ENCODE measurements around a stretch of chr1.

- PRO-cap = no peak
These were observed 9.2 kb downstream of the YY1AP1 start for GRCh38 chr1:155679384-155679845.

- PRO-cap = no peak
These were observed 313 bp downstream of the DAP3 start for GRCh38 chr1:155689227-155689580.

GRCh38 chr1:155826788-155827728 lies 30.0 kb downstream of the GON4L start:
- PRO-cap = no peak

- PRO-cap = no peak
These were observed 22.7 kb downstream of the GON4L start for GRCh38 chr1:155834209-155834893.

DNA sequence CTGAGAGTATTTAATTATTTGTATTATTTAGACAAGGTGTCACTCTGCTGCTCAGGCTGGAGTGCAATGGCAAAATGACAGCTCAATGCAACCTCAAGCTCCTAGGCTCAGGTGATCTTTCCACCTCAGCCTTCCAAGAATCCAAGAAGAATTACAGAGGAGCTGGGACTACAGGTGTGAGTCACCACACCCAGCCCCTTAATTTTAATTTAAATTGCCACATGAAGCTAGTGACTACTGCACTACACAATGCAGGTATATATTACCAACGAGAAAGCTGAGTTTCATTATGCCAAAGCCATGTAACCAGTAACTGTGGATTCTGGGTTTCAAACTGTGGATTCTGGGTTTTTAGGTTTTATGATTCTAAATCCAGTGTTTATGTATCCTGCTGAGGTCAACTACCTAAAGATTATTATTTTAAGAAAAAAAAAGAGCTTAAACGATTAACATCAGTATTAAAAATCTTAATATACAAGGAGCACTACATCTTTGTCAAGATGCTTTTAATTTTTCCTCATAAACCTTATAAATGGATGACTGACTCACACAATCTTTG lies 2.0 kb downstream of the KHDC4 start:
- PRO-cap = no peak

DNA sequence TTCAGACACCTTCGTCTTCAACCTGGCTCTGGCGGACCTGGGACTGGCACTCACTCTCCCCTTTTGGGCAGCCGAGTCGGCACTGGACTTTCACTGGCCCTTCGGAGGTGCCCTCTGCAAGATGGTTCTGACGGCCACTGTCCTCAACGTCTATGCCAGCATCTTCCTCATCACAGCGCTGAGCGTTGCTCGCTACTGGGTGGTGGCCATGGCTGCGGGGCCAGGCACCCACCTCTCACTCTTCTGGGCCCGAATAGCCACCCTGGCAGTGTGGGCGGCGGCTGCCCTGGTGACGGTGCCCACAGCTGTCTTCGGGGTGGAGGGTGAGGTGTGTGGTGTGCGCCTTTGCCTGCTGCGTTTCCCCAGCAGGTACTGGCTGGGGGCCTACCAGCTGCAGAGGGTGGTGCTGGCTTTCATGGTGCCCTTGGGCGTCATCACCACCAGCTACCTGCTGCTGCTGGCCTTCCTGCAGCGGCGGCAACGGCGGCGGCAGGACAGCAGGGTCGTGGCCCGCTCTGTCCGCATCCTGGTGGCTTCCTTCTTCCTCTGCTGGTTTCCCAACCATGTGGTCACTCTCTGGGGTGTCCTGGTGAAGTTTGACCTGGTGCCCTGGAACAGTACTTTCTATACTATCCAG lies 614 bp downstream of the RXFP4 start:
- PRO-cap = bidirectional peak, plus-strand start at position 460 of the sequence, minus-strand start at position 360 of the sequence

- PRO-cap = no peak
These were observed 9.5 kb downstream of the ARHGEF2 start for GRCh38 chr1:155968880-155969257.

DNA sequence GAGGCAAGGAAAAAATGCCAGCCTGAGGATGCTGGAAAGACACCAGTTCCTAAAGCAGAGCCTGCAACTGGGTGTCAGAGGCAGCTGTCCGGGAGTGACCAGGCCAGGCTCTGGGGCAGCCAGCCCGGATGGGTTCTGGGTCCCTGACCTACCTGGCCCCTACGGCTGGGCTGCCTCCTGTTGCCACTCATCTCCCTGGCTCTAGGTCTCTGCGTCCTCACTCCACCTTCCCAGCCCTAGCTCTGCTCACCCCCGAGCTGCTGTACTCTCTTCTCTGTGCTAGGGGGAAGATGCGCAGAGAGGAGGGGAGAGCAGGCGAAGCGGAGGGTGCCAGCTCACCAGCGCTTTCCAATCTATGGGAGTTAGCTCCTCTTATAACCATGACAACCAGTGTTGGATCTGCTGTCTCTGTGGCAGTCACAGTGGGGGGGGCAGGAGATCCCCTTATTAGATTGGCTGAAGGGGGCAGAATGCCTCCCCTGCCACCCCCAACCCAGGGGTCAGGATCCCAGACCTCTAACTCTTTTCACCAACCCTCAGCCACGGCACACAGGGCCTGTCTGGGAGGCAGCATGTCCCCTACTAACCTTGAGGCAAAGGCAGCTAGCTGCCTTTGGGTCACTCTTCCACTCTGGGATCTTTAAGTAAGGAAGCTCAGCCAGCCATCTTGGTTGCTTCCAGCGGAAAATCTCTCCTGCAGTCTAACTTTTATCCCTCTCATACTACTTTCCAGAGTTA lies 8.8 kb downstream of the ARHGEF2 start:
- PRO-cap = no peak

DNA sequence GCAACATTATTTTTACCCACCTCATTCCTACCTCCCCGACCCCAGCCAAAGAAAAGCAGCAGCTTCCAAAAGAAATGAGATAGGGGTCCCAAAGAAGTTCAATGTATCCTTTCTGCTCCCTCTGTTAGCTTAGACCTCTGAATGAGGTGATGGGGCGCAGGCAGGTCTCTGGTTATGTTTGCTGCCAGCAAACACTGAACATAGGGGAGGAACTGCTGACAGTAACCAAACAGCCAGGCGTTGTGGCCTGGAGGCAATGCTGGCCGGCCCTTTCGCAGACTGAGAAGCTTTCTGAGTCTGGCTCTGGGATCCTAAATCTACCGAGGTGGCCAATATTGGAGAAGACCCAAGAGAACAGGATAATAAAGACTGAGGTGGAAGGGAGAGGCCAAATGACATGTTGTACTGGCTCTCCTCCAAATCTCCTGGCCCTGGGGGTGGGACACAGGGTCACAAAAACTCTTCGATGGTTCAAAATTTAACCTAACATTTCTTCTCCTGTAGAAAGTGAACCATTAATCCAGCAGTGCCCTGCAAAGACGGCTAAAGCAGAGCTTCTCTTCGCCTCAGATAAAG lies 19.7 kb downstream of the SSR2 start:
- PRO-cap = no peak

GRCh38 chr1:156036350-156036761 lies 15.6 kb upstream of the SSR2 start:
- PRO-cap = no peak

GRCh38 chr1:156075182-156075560 lies 7.1 kb downstream of the MEX3A start:
- PRO-cap = no peak

GRCh38 chr1:156086077-156086781 lies 4.0 kb upstream of the MEX3A start:
- PRO-cap = no peak

DNA sequence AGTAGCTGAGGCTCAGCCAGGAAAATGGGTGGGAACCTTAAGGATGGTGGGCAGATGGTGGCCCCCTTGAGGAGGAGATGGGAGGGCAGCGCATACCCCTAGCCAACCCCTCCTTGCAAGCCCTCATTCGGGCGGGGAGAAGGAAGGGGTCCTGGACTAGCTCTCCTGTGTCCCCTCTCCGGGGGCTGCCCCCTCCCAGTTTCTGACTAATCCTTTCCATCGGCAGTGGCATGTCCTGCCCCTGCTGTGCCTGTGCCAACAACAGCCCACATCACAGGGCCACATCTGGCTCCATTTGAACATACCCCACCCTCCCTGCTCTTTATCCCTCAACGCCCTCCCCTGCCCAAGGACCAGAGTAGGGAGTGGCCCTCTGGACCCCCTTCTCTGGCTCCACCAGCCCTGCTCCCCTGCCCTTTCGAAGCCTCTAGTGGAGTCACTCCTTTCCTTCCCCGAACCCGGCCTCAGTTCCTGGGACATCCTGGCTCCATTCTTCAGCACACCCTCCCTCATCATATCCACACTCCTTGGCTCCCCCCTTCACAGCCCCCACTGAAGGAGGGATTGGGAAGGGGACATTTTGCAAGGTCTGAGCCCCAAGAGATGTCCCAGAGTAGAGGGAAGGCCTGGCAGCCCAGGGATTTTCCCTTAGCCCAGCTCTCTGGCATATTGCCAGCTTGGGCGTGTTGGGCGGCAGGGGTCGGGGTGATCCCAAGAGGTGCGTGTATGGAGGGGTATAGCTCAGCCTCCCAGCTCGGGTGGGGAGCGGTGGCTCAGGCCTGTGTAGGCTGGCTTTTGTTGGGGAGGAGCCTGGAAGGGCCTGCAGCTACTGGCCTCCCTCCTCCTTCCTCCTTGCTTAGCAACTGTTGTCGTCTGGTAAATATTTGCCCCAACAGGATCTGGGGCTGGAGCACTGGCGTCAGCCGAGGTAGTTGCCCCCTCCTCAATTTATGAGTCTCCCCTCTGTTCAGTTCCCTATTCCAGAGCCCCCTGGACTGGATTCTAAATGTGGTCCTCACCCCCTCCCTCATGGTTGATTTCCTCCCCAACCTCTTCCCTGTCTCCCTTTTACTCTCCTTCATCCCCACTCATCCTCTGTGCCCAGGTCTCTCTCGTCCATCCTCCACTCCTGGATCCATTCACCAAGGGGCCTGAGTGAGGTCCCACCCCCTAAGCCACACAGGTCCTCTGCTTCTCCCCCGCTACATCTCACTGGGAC lies 10.6 kb upstream of the LMNA start:
- PRO-cap = bidirectional peak, plus-strand start at position 895 of the sequence, minus-strand start at position 760 of the sequence

DNA sequence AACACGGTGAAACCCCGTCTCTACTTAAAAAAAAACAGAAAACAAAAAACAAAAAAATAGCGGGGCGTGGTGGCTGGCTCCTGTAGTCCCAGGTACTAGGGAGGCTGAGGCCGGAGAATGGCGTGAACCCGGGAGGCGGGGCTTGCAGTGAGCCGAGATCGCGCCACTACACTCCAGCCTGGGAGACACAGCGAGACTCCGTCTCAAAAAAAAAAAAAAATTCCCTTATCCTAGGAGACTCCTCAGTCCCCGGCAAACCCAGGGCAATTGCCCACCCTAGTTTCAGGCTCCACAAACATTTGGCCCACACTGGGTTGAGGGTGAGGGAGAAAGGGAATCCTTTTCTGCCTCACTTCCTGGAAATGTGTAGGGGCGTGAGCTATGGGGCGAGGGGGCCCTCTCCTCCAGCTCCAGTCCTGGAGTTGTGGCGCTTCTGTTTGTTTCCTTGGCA lies 8.6 kb upstream of the LMNA start:
- PRO-cap = no peak

DNA sequence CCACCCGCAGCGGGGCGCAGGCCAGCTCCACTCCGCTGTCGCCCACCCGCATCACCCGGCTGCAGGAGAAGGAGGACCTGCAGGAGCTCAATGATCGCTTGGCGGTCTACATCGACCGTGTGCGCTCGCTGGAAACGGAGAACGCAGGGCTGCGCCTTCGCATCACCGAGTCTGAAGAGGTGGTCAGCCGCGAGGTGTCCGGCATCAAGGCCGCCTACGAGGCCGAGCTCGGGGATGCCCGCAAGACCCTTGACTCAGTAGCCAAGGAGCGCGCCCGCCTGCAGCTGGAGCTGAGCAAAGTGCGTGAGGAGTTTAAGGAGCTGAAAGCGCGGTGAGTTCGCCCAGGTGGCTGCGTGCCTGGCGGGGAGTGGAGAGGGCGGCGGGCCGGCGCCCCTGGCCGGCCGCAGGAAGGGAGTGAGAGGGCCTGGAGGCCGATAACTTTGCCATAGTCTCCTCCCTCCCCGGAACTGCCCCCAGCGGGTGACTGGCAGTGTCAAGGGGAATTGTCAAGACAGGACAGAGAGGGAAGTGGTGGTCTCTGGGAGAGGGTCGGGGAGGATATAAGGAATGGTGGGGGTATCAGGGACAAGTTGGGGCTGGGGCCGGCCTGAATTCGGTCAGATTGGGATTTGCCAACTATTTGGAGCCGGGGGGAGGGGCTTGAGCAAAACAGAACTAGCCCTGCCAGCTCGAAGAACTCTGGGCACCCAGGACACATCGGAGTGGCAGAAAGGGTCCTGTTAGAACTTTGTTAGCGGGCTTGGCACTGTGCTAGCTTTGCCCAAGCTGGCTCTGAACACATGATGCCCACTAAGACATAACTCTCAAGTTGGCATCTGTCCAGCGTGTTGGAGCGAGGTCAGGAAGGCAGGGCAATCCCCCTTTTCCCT lies 678 bp downstream of the LMNA start:
- PRO-cap = bidirectional peak, plus-strand start at position 344 of the sequence, minus-strand start at position 286 of the sequence; bidirectional peak, plus-strand start at position 464 of the sequence, minus-strand start at position 416 of the sequence

GRCh38 chr1:156128702-156129458 lies 14.4 kb downstream of the LMNA start:
- PRO-cap = no peak

- PRO-cap = no peak
These were observed 15.8 kb upstream of the SEMA4A start for GRCh38 chr1:156137504-156137966.

- PRO-cap = no peak
These were observed 2.7 kb upstream of the SEMA4A start for GRCh38 chr1:156150431-156151325.

GRCh38 chr1:156199284-156199888 lies 5.5 kb downstream of the SLC25A44 start:
- PRO-cap = no peak

DNA sequence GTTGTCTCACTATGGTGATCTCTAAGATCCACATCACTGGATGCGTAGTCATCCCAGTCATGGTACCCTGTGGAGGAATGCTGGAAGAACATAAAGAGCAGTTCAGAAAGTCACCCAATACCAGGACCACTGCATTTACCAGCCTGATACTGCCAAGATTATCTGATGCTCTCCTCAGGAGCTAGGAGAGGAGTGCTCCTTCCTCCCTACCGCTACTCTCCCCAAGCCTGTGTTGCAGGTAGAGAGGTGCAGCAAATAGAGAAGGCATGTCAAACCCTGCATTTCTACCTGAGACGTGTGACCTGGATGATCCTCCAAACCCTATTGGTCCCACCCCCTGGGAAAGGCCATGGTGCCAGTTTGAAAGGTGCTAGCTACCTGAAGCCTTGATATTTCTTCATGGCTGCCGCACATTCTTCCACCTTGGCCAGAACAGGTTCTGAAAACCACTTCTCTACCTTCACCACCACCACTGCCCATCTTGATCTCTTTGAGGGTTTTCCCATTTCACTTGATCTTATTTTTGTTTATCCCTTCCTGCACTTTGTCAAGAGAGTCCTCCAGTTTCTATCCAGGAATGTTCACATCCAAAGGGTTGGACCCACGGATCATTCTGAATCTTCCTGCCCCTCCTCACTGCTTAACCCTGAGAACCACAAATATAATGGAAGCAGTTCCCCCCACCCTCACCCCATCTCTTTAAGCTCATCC lies 1.1 kb upstream of the PMF1 start:
- PRO-cap = no peak